Lung (tissue), 4 donors: ENCODE measurements around a stretch of chr10.

DNA sequence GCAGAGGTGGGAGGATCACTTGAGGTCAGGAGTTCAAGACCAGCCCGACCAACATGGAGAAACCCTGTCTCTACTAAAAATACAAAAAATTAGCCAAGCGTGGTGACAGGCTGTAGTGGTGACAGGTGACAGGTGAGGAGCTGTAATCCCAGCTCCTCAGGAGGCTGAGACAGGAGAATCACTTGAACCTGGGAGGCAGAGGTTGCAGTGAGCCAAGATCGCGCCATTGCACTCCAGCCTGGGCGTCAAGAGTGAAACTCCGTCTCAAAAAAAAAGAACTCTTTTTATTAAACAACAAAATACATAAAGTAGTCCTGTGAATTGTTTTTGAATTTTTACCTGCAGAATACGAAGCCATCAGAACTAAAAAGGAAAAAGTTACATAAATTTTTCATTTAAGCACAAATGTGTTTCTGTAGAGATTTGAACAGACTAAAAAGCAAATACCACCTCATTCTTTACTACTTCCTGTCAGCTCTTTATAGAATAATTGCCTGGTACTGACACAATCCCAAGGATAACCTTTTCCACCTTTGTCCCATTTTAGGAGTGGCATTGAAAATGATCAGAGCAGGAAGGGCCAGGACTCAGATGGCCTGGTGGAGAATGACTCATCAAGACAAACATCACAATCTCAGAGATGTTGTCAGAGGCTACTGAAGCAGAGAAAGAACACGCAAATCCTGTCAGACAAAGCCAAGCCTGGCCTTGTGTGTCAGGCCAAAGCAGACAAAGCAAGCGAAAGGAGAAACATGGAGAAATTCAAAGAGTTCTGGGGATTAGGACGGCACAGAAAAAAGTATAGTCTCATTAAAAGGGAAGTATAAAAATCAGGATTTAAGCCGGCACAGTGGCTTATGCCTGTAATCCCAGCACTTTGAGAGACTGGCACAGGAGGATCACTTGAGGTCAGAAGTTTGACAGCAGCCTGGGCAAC is 41.0 kb downstream of the NSUN6 start:
- PRO-cap = no peak
- RAMPAGE, long total RNA = no peak
- RRBS = no CpG with 5 or more reads among the region's 11 CpGs

GRCh38 chr10:18658112-18658779 is 985 bp upstream of the ARL5B start:
- PRO-cap = no peak
- RAMPAGE, long total RNA = no peak
- RRBS = no CpG with 5 or more reads among the region's 15 CpGs

DNA sequence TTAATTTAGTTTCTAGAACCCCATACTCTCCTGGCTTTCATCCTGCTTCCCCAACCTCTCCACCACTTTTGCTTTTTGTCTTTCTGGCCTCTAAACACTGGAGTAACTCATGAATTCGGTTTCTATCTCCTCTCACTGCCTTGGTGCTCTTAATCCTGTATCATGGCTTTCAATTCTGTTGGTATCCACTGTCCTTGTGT is 18.6 kb upstream of the MALRD1 start:
- PRO-cap = no peak
- RAMPAGE, long total RNA = no peak
- RRBS = no CpG with 5 or more reads among the region's 1 CpG

- PRO-cap = bidirectional peak, plus-strand start at chr10:19816209, minus-strand start at chr10:19816114; bidirectional peak, plus-strand start at chr10:19816482, minus-strand start at chr10:19816281
- RAMPAGE, long total RNA = no peak
- RRBS = 3% methylated on average over 5 of the region's 23 CpGs
These were observed 244 bp upstream of the PLXDC2 start for GRCh38 chr10:19816007-19816368.

DNA sequence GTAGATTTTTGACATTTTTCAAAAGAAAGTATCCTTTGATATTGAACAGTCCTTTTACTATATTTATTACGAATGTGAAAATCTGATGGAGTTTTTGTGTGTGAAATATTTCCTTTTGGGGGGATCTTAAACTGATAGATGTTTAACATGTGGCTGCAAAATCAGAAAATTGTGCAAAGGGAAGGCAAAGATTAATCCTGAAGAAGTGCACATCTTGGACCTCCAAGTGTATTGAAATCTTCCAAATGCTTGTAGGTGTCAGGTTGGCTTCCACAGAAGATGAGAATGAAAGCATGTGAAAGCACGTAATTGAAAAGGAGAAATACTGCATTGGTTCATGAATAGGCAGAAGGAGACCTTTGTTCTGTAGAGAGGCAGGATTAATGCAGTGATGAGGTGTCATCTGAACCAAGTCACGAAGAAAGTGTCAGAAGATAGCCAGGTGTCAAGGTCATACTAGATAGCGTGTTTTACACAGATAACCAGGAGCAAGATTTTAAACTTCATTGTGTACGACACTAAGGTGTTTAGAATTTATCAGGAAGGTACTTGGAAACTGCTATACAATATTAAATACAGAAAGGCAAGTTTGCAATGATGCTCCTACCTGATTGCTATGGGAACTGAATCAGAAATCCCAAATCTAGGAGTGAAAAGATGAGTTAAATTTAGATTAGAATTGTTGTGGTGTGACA is 193.2 kb downstream of the PLXDC2 start:
- PRO-cap = no peak
- RAMPAGE, long total RNA = no peak
- RRBS = no CpG with 5 or more reads among the region's 5 CpGs

- PRO-cap = no peak
- RAMPAGE, long total RNA = no peak
- RRBS = no CpG with 5 or more reads among the region's 5 CpGs
These were observed 286.9 kb downstream of the PLXDC2 start for GRCh38 chr10:20103017-20103663.

- PRO-cap = no peak
- RAMPAGE, long total RNA = no peak
- RRBS = no CpG with 5 or more reads among the region's 3 CpGs
These were observed 399.4 kb downstream of the PLXDC2 start for GRCh38 chr10:20215526-20216233.

GRCh38 chr10:21330390-21331161 is 194.9 kb downstream of the SKIDA1 start:
- PRO-cap = no peak
- RAMPAGE, long total RNA = no peak
- RRBS = no CpG with 5 or more reads among the region's 9 CpGs

- PRO-cap = no peak
- RAMPAGE, long total RNA = no peak
- RRBS = no CpG with 5 or more reads among the region's 6 CpGs
These were observed 189.1 kb downstream of the SKIDA1 start for GRCh38 chr10:21336408-21336848.

DNA sequence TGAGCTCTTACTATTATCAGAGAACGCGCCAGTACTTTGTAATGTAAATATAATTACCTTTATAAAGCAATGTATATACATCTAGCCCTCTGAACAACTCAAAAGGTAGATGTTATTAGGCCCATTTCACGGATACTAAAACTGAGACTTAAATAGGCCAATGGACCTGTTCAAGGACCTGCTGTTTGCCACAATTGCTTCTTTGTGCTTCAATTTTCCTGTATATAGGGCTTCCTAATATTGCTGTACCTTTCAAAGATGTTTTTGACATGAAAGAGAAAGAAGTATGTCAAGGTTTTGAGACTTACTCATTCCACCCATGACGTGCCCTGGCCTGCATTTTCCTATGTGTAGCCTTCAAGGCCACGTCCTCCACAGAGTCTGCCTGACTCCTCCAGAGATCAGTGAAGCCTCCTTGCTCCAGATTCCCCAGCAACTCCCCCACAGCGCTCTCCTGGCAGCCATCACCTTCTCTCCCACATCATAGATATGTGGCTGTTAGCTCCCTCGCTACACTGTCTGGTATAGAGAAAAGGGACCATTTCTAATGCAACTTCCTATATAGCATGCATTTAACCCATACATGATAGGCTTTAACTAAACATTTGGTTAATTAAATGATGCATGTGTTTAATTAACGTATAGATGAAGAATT is 156.5 kb downstream of the SKIDA1 start:
- PRO-cap = no peak
- RAMPAGE, long total RNA = no peak
- RRBS = no CpG with 5 or more reads among the region's 8 CpGs

- PRO-cap = no peak
- RAMPAGE, long total RNA = no peak
- RRBS = no CpG with 5 or more reads among the region's 4 CpGs
These were observed 152.6 kb downstream of the SKIDA1 start for GRCh38 chr10:21372732-21373410.

GRCh38 chr10:21514609-21515425 is 10.7 kb downstream of the SKIDA1 start:
- PRO-cap = no peak
- RAMPAGE, long total RNA = no peak
- RRBS = no CpG with 5 or more reads among the region's 13 CpGs

GRCh38 chr10:21528729-21529328 is 3.3 kb upstream of the SKIDA1 start:
- PRO-cap = no peak
- RAMPAGE, long total RNA = no peak
- RRBS = no CpG with 5 or more reads among the region's 7 CpGs

DNA sequence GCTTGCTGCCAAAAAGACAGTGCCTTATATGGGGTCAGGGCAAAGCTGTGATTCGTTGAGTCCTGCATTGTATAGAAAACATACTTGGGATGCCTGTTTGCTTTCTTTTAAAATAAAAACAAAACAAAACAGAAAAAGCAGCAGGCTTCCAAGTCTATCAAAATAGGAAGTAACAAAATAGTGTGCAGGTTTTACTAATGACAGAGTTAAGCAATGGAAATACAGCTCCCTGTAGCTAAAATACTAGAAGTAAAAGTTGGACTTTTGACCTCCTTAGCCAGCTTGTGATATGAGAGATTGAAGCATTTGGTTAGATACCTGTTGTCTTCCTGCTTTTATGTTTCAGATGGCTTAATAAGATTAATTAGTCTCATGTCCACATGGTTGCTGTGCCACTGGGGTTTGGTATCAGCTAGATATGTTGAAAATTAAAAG is 190.9 kb downstream of the MLLT10 start:
- PRO-cap = no peak
- RAMPAGE, long total RNA = no peak
- RRBS = no CpG with 5 or more reads among the region's 1 CpG

- PRO-cap = no peak
- RAMPAGE, long total RNA = no peak
- RRBS = no CpG with 5 or more reads among the region's 3 CpGs
These were observed 205.7 kb downstream of the MLLT10 start for GRCh38 chr10:21739691-21740219.

GRCh38 chr10:21977684-21978308 is 25.7 kb downstream of the DNAJC1 start:
- PRO-cap = no peak
- RAMPAGE, long total RNA = no peak

GRCh38 chr10:22022677-22023297 is 19.3 kb upstream of the DNAJC1 start:
- PRO-cap = no peak
- RAMPAGE, long total RNA = no peak
- RRBS = no CpG with 5 or more reads among the region's 5 CpGs

- PRO-cap = unidirectional peak, plus-strand start at chr10:22436742; bidirectional peak, plus-strand start at chr10:22437075, minus-strand start at chr10:22436937
- RAMPAGE, long total RNA = no peak
- RRBS = 4% methylated on average over 24 of the region's 72 CpGs
These were observed 91.3 kb downstream of the SPAG6 start for GRCh38 chr10:22436486-22437192.

GRCh38 chr10:22541157-22542496 is 172.8 kb downstream of the PIP4K2A start:
- PRO-cap = no peak
- RAMPAGE, long total RNA = no peak
- RRBS = no CpG with 5 or more reads among the region's 26 CpGs

DNA sequence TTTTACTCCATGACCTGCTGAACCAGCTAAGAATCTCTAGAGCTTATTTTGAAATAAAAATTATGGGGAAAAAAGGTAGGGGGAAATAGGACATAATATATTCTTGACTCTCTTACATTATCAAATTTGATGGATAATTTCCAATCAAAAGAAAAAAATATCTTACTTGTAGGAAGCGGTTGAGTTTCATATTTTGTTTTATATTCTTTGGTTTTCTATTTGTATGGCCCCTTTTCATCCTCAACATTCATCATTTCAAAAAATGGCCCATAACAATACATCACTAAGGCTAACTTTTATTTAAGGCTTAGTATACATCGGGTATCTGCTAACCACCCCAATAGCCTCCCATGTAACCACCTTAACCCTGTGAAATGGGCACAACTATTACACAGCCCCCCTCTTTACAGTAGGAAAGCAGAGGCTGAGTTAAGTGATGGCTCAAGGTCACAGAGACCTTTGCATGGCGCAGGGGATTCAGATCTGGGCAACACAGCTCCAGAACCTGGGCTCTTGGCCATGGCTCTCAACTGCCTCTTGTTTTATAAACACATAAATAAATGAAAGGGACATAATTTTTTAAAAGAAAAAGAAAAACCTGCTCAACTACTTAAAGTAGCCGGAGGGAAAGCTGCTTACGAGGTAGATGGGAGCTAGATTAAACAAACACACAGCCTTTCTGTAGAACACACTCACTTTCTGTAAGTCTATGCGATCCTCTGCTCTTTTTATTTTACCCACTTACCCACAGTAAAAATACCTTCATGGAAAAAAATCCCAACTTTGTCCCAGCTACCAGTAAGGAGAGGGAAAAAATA is 81.5 kb downstream of the PIP4K2A start:
- PRO-cap = no peak
- RAMPAGE, long total RNA = no peak
- RRBS = no CpG with 5 or more reads among the region's 6 CpGs